Measurements from ENCODE around the gene SF3B1.

- RRBS: no CpG with 5 or more reads among the region's 8 CpGs
Measured at GRCh38 chr2:197236551-197237248, 73.9 kb downstream of the ANKRD44 start.

DNA sequence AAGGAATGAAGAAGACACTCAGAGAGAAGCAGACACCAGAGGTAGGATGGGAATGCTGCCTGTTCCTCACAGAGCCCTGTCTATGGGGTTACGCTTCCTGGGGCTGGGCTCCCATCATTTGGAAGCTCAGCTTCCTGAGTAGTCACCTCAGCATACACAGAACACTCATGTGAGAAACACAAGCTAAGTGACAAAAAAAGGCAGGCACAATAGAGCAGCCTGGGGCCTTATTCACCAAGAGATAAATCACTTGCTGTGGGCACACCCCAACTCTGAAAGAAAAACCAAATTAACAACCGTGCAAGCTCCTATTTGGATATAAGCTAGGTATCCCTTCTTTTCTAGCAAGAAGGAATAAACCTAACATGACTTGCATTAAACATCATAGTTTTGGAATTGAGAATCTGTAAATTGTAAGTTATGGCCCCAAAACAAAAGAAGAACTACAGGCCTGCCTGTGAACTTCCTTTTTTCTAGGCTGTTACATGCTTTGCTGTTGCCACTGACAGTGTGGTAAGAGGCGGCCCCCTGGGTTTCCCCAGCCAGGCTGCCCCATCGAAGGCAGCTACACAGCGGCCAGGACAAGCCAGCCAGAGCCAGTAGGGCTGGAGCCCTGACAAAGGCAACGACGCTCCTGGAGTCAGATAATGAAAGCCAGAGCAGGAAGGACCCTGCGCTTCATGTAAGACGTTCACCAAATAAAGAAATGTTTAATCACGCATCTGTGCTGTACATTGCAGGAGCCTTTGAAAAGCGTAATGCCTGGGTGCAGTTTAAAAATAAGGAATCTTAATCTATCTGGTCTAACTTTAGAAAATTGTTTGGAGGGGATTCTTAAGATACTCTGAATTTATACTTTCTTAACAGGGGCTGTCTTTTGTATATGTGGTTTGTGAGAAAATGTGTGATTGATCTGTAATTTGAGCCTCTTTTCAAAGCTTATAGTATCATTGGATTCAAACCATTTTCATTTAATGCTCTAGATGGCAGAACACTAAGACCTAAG, 55.1 kb downstream of the ANKRD44 start:
- RRBS: no CpG with 5 or more reads among the region's 11 CpGs

- RRBS: no CpG with 5 or more reads among the region's 6 CpGs
Measured at GRCh38 chr2:197305916-197306435, 4.6 kb downstream of the ANKRD44 start.

GRCh38 chr2:197434899-197435729, at the start of gene SF3B1:
Gene SF3B1 (minus strand): TSS chr2:197435028.
- RRBS: no CpG with 5 or more reads among the region's 52 CpGs

- RRBS: no CpG with 5 or more reads among the region's 4 CpGs
Measured at GRCh38 chr2:197708258-197709014, 3.3 kb downstream of the MARS2 start.

- RRBS: no CpG with 5 or more reads among the region's 12 CpGs
Measured at GRCh38 chr2:197728229-197729053, 23.3 kb downstream of the MARS2 start.

GRCh38 chr2:197805278-197805735, 914 bp downstream of the PLCL1 start:
- RRBS: 2% methylated on average over 10 of the region's 25 CpGs

- RRBS: no CpG with 5 or more reads among the region's 4 CpGs
Measured at GRCh38 chr2:197869412-197870032, 65.1 kb downstream of the PLCL1 start.

GRCh38 chr2:198371876-198372455, 567.6 kb downstream of the PLCL1 start:
- RRBS: no CpG with 5 or more reads among the region's 10 CpGs

DNA sequence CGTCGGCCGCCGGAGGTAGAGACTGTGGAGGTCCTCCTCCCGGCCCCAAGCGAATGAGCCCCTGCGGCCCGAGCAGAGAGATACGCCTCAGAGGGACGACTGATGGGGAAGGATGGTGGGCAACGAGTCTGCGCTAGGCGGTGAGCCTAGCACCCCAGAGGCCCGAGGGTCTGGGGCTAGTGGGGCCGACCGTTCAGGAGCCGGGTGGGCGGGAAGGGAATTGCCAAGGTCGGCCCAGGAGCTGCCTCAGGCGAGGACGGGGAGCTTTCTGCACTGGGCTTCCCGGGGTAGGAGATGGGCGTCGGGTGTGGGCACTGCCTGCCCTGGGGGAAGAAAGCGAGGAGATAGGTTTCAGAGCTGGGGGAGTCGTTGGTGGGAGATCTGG, 4.9 kb upstream of the SATB2 start:
- RRBS: 37% methylated on average over 10 of the region's 26 CpGs

- RRBS: no CpG with 5 or more reads among the region's 2 CpGs
Measured at GRCh38 chr2:199489173-199489578, 31.4 kb upstream of the SATB2 start.

- RRBS: no CpG with 5 or more reads among the region's 2 CpGs
Measured at GRCh38 chr2:200221061-200221589, 85.4 kb upstream of the SPATS2L start.

GRCh38 chr2:200302834-200303362, 3.6 kb upstream of the SPATS2L start:
- RRBS: no CpG with 5 or more reads among the region's 5 CpGs

GRCh38 chr2:200306752-200306971, 169 bp downstream of the SPATS2L start:
- RRBS: under 1% methylated on average over 19 of the region's 36 CpGs

DNA sequence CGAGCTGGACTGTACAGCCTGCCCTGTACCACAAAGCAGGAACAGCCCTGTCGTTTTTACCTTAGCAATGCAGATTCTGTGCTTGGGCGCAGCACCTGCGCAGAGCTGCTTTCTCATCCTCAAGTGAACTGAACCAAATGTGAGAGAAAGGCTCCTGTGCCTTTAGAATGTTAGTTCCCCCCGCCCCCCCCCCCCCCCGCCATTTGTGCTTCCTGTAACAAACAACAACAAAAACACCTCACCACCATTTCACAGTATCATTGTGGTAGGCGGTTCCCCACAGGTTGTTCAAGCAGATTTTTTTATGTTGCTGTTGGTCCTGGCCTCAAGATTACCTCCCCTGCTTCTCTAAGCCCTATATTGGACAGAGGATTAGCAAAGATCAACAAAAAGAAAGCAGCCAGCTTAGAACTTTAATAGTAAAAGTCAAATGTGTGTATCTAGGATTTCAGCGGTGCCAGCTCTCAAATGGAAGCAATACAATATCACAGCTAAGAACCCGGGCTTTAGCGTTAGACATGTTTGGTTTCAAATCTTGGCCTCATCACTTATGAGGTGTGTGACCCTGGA, 84.8 kb downstream of the KCTD18 start:
- RRBS: no CpG with 5 or more reads among the region's 10 CpGs

GRCh38 chr2:200432390-200433055, 77.3 kb downstream of the KCTD18 start:
- RRBS: no CpG with 5 or more reads among the region's 2 CpGs

GRCh38 chr2:200587045-200587523, 1.3 kb downstream of the AOX1 start:
- RRBS: no CpG with 5 or more reads among the region's 8 CpGs

- RRBS: no CpG with 5 or more reads among the region's 11 CpGs
Measured at GRCh38 chr2:200828290-200829056, 16.8 kb downstream of the BZW1 start.

DNA sequence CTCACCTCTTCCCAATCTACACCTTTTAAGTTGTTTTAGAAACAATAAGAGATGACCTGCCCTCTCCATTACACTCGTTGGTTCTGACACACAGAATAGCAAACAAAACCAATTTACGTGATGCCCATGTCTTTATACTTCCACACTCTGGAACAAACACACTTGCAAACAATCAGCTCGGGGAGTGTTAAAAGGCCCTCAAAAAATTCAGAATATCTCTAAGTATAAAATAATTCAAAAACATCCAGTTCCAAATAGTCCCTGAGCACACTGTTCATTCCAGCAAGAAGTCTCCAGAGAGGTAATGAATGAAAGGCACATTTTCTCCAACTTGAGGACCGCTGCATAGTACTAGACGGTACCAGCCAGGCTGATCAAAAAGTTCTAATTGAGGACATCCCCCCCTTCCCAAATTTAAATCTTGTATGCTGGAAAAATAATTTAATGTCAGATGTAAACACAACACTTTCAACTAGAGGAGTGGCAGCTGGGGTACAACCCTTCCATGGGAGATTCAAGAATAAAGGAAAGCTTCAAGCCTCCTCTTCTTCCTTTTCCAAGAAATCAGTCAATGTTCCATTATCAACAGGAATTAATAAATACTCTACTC, 21.7 kb downstream of the NIF3L1 start:
- RRBS: no CpG with 5 or more reads among the region's 5 CpGs

- RRBS: no CpG with 5 or more reads among the region's 1 CpG
Measured at GRCh38 chr2:201134543-201135075, 18.6 kb downstream of the CFLAR start.